Endometrial microvascular endothelial cells (primary cell): Measurements from ENCODE around the genes SLC17A3, H4C1, H3C2 and H1-6.

GRCh38 chr6:25750898-25751425 is 3.6 kb upstream of the SLC17A4 start:
- RAMPAGE, long total RNA: no peak

GRCh38 chr6:25830844-25831286 is 987 bp downstream of the SLC17A1 start:
- RAMPAGE, long total RNA: no peak

DNA sequence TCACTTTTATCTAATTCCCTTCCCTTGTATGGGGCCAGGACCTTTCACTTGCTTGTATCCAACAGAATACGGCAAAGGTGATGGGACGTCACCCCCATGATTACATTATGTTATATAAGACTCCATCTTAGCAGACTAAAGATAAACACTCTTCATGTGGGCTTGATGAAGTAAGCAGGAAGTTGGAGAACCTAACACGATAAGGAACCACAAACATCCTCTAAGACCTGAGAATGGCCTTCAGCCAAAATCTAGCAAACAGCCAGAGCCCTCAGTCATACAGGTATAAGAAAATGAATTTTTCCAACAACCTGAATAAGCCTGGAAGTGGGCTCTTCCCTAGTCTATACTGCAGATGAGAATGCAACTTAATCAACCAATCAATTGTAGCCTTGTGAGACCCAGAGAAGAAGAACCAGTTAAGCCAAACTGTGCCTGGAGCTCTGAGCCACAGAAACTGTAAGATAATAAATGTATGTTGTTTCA is 7.9 kb downstream of the SLC17A3 start:
- RAMPAGE, long total RNA: no peak

GRCh38 chr6:25873967-25874590 is at the start of gene SLC17A3:
Gene SLC17A3 (minus strand): TSS chr6:25874243.
- RAMPAGE, long total RNA: no peak

DNA sequence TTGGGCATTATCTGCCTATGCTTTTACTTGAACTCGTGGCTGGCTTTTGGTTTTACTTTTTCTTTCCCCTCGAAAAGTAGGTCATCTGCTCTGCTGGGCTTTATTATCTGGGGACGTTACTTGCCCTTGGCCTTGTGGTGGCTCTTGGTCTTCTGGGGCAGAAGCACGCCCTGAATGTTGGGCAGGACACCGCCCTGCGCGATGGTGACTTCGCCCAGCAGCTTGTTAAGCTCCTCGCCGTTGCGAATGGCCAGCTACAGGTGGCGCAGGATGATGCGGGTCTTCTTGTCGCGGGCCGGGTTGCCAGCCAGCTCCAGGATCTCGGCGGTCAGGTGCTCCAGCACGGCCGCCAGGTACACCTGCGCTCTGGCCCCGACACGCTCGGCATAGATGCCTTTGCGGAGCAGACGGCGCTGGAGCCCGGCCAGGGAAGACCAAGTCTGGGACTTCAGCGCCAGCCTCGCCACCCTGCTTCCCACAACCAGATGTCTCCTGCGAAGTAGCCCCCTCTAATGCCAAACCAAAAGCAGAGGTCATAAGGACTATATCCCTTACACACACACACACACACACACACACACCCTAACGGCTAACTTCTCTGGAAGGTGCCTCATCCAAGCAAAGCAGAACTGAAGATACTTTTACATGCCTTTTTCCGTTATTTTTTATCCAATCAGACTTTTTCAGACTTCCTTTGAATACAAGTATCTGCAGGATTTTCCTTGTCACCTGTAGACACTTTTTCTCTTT is 8.0 kb upstream of the SLC17A3 start:
- RAMPAGE, long total RNA: no peak

DNA sequence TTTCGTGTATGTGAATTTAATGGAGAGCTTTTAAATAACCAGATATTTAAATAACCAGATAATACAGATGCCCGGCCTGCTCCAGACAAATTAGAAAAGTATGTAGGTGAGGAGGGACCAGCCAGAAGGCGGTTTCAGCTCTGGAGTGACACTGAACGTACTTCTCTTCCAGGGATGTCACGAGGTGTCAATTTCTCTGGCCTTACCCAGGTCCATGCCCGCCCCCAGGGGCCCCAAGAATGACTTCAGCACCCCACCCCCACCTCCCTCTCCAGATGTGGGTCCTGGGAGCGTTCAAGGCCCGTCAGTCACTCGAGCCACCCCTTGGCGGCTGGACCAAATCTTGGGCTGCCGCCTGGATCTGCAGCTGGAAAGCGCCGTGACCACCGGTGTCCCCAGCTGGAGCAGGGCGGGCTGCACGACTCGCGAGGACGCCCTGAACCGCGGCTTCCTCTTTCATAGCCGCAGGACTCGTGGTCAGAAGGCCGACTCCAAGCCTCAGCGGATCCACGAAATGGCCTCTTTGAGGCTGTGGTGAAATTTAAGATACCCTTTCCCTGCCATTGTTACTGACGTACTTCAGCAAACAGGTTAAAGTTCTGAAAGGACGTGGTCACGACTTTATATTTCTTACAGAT is 25.8 kb downstream of the H1-1 start:
- RAMPAGE, long total RNA: no peak

DNA sequence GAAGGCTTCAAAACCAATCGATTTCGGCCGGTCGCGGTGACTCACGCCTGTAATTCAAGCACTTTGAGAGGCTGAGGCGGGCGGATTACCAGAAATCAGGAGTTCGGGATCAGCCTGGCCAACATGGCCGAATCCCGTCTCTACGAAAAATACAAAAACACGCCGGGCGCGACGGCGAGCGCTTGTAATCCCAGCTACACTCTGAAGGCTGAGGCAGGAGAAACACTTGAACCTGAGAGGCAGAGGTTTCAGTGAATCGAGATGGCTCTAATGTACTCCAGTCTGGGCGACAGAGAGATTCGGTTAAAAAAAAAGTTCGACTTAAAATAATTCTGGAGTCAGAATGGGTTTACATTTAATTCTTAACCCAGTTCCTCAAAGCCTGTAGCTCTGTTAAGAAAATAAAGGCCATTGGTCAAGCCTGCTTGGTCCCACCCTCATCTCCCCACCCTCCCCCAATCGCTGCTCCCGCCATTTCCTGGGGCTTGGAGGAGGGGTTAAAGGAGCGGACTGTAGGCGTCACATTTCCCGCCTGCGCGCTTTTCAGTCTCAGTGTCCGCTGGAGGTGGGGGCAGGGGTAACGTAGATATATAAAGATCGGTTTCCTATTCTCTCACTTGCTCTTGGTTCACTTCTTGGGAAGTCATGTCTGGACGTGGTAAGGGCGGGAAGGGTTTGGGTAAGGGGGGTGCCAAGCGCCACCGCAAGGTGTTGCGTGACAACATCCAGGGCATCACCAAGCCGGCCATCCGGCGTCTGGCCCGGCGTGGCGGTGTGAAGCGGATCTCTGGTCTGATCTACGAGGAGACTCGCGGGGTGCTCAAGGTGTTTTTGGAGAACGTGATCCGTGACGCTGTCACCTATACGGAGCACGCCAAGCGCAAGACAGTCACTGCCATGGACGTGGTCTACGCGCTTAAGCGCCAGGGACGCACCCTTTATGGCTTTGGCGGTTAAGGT is at the start of gene H4C1:
TSS of gene H4C1 (plus strand) at position 616 of the 960 bp plus-strand sequence.
- RAMPAGE, long total RNA: no peak

DNA sequence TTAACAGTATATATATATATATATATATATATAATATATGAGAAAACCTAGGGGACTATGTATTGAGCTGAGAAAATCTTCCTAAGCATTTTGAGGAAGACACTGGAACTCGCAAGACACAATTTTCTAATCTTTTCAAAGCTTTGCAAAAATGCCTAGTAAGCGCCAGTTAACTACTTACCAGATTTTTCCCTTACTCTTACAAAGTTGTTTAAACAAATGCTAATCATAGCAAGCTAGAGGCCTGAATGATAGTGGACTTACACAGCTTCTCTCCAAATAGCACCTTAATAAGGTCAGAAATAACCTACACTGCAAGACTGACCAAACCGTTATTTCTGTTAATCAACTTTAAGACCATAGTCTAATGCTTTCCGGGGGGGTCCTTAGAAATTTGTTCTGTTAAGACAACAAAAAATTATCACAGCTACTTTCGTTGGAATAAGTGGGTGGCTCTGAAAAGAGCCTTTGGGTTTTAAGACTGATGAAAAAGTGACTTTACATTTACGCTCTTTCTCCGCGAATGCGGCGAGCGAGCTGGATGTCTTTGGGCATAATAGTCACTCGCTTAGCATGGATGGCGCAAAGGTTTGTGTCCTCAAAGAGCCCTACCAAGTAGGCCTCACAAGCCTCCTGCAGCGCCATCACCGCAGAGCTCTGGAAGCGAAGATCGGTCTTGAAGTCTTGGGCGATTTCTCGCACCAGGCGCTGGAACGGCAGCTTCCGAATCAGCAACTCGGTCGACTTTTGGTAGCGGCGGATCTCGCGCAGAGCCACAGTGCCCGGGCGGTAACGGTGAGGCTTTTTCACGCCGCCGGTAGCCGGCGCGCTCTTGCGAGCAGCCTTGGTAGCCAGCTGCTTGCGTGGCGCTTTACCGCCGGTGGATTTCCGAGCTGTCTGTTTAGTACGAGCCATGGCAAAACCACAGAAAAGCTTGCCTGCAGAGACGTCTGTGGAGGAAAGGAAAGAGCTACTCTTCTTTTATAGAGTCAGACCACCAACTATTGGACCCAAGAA is at the start of gene H3C2:
TSS of gene H3C2 (minus strand) at position 954 of the 1,017 bp plus-strand sequence.
- RAMPAGE, long total RNA: start-site peak on the minus strand centred at position 954 of the sequence, 7 bp wide, 6,242 and 7,376 reads in 2 replicates

DNA sequence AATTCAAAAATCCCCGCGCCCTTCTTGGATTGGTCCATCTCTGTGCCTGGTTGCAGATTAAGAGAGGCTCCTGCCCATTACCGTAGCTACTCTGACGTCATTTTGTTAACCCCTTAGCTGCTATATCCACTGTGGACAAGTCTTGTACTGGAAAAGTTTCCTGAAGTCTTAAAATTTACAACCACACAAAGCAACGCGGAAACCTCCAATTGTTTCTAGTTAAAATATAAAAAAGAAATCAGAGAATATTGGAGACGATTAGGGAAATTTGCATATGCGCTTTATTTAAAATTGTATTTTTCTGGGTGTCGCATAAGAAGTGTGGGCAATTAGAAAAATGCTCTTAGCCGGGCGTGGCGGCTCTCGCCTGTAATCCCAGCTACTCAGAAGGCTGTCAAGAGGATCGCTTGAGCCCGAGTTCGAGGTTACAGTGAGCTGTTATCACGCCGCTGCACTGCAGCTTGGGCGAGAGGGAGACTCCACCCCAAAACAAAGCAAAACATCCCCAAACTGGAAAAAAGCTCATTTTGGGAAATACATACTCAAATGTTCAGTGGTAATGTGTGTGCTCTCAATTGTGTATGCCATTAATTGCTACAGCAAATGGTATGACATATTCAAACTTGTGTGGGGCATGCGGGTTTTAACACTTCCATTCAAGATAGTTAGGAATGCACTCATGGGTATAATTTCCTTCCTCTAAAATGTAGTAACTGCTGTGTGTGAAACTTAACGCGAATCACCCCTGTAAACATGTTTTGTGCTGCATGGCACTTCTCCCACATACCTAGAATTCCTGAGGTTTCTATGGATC is 471 bp upstream of the H3C2 start:
- RAMPAGE, long total RNA: no peak

- RAMPAGE, long total RNA: no peak
Measured at GRCh38 chr6:26107959-26108249, at the start of gene H1-6. Gene H1-6 (minus strand): TSS chr6:26108135.

DNA sequence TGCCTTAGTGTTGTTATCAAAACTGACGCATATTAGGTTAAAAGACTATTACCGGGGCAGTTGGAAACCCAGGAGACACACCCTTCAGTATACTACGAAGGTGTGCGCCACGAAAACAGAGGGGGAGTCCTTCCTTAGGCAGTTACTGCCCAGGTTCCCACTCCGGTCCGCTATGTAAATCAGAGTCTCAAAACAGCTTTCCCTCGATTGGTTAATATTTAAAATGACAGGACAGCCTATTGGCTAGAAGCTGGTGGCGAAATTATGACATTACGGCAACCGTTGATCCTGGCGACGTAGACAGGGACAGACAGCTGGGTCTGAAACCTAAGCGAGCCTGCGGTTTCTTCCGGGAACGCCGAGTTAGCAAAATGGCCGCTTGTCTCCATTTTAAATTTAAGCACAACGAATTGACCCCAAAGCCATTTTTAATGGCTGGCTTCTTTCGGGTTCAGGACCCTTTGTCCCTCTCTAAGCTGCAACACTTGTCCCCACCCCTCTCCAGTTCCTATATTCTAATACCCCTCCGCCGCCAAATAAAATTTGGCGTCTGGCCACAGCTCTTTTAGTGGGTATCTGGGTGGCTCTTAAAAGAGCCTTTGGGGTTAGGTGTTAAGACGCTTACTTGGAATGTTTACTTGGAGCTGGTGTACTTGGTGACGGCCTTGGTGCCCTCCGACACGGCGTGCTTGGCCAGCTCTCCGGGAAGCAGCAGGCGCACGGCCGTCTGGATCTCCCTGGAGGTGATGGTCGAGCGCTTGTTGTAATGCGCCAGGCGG is 647 bp downstream of the H2BC4 start:
- RAMPAGE, long total RNA: no peak

DNA sequence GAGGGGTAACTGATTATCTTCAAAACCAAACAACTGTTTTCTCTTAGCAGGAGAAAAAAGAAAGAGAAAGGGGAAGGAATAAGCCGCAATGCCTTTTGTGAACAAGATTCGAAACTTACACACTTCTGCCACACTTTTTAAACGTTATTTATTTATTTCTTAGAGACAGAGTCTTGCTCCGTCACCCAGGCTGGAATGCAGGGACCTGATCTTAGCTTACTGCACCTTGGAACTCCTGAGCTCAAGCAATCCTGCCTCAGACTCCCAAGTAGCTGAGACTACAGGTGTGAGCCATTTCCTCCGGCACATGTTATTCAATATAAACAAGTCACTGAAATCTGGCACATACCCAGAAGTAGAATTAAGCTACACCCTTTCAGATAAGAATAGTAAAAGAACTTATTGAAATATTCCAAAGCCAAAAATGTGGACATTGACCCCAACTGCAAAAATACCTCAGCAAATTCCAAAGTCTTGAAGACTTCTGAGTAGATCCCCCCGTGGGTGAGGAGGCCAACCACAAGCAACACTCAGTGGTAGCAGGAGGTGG is 5.8 kb downstream of the H2BC5 start:
- RAMPAGE, long total RNA: no peak

- RAMPAGE, long total RNA: no peak
Measured at GRCh38 chr6:26200379-26200748, 1.0 kb downstream of the H2BC7 start.

DNA sequence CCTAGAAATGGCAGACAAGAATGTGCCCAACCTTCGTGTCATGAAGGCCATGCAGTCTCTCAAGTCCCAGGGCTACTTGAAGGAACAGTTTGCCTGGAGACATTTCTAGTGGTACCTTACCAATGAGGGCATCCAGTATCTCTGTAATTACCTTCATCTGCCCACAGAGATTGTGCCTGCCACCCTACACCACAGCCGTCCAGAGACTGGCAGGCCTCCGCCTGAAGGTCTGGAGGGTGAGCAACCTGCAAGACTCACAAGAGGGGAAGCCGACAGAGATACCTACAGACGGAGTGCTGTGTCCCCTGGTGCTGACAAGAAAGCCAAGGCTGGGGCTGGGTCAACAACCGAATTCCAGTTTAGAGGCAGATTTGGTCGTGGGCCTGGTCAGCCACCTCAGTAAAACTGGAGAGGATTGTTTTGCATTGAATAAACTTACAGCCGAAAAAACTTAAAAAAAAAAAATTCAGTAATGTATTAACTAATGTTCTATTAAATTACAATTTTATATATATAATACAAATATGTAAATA is 2.1 kb upstream of the H4C5 start:
- RAMPAGE, long total RNA: no peak

DNA sequence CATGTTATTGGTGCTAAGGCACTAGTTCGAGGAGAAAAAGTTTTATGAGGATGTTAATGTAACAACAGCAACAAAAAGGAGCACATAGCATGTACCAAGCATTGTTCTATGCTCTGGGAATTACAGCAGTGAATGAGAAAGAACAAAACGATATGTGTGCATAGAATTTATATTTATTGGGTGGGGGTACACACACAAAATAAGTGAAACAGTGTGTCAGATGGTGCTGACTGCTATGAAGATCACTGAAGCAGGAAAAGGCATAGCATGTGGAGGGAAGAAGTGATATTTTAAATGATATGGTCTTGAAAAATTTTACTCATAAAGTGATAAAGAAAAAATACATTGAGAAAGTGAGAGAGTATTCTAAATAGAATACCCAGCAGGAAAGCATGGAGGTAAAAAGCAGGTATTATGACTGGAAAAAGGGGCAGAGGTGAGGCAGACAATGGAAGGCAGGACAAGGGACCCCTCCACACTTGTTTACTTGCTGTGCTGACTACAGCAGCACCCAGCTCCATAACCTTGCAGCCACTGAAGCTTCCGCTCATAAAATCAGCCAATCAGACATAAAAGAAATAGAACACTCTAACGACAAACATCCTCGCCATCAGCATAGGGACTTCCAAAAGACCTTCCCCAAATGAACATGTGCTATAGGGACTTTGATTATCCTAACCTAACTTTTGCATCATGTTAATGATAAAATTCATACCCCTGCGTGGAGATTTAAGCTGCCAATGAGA is 2.7 kb downstream of the H4C5 start:
- RAMPAGE, long total RNA: no peak

GRCh38 chr6:26217538-26218167 is 932 bp downstream of the H2AC8 start:
- RAMPAGE, long total RNA: no peak

DNA sequence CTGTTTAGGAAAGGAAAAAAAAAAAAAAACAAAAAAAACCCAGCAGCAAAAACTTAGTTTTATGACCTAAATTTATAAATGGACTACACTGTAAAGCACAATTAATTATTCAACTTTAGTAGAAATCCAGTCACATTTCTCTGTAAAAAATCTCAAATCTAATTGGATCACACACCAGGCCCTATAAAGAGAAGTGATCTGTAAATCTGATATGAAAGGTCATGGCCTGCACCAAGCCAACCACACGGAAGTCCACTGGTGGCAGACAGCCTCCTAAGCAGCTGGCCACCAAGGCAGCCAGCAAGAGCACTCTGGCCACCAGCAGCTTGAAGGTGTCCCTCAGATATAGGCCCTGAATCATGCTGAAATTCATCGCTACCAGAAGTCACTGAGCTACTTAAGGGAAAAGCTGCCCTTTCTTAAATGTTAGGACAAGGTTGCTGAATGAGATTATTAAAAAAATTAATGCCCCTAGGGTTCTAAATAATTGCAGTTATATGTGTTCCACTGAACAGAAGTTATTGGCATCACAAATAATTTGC is 2.2 kb downstream of the H2AC8 start:
- RAMPAGE, long total RNA: no peak

GRCh38 chr6:26232969-26233592 is 1.7 kb downstream of the H1-3 start:
- RAMPAGE, long total RNA: no peak

DNA sequence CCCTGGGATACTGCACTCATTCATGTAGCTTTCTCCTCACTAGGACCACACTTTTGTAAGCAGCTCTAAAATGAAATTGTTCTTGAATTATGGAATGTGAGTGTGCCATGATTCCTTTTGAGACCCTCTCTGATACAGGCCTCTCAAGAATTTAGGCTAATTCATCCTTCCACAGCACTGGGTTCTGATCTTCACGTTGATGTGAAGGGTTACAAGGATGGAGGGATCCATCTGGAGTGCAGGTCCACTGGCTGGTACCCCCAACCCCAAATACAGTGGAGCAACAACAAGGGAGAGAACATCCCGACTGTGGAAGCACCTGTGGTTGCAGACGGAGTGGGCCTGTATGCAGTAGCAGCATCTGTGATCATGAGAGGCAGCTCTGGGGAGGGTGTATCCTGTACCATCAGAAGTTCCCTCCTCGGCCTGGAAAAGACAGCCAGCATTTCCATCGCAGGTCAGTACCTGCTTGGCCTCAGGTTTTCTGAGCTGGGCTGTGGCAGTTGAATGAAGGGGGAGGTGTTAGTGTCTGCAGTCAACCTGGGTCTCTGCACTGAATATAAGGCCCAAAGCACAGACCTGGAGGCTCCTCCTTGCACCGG is 5.5 kb downstream of the BTN3A1 start:
- RAMPAGE, long total RNA: no peak

DNA sequence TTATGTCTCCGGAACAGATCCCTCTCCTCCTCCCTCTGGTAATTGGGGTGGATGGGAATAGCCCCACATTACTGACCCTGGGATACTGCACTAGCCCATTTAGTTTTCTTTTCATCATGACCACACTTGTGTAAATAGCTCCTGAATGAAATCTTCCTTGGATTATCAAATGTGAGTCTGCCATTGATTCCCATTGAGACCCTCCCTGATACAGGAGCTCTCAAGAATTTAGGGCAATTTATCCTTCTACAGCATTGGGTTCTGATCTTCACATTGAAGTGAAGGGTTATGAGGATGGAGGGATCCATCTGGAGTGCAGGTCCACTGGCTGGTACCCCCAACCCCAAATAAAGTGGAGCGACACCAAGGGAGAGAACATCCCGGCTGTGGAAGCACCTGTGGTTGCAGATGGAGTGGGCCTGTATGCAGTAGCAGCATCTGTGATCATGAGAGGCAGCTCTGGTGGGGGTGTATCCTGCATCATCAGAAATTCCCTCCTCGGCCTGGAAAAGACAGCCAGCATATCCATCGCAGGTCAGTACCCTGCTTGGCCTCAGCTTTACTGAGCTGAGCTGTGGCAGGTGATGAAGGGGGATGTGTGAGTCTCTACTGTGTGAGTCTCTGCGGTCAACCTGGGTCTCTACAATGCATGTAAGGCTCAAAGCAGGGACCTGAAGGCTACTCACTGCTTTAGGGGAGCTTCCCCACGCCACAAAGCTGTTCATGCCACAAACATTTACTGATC is 5.3 kb downstream of the BTN3A3 start:
- RAMPAGE, long total RNA: no peak